Kidney epithelial cell (primary cell): ENCODE measurements around the gene FAAP20.

- RAMPAGE, long total RNA: no peak
- RRBS: no CpG with 5 or more reads among the region's 15 CpGs
Measured at GRCh38 chr1:1990173-1990956, 13.2 kb downstream of the CFAP74 start.

- RAMPAGE, long total RNA: no peak
- RRBS: no CpG with 5 or more reads among the region's 56 CpGs
Measured at GRCh38 chr1:2074322-2075544, 24.5 kb downstream of the PRKCZ start.

DNA sequence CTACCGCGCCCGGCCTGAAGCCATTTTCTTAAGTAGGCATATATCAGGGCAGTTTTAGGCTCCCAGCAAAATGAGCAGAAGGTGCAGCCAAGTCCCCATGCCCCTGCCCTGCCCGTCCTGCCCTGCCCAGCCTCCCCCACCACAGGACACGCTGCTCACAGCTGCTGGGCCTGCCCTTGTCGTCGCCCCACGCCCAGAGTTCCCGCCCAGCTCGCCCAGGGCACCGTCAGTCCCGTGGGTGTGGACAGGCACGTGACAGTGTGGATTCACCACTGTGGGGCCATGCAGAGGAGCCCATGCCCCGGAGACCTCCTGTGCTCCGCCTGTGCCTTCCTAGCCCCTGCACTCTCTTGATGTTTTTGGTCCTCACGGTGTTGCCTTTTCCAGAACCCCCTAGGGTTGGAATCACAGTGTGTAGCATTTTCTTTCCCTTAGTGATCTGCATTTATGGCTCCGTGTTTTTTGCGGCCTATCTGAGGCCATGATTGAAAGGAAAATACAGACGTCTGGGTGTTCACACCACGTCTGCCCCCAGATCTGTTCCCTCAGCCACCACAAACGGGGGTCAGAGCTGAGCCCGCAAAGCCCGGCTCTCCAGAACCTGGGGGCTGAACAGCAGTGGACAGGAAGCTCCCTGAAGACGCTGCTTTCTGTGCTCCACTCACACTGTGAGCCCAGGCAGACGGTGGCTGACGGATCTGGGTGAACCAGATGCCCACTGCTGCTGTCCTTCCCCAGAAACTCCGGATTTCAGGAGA is 6.8 kb downstream of the FAAP20 start:
- RAMPAGE, long total RNA: no peak
- RRBS: 91% methylated on average over 1 of the region's 27 CpGs

GRCh38 chr1:2194574-2195573 is at the start of gene FAAP20:
FAAP20 (minus strand) TSS chr1:2194772.
- RAMPAGE, long total RNA: no peak
- RRBS: 1% methylated on average over 20 of the region's 75 CpGs

GRCh38 chr1:2229818-2230016 is 1.6 kb downstream of the SKI start:
- RAMPAGE, long total RNA: no peak
- RRBS: no CpG with 5 or more reads among the region's 8 CpGs

DNA sequence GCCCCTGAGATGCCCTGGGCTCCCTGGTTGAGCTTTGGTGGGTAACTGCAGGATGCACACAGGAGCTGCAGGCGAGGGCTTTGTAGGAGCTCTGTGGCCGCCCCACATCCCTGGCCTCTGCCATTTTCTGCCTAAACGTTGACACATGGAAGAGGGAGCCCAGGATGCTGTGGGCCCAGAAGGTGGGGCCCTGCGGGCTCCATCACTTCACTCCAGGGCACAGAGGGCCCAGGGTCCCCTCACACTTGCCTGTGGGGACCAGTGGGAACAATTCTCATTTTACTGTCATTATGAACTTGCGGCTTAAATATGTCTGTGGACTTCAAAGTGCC is 12.8 kb downstream of the SKI start:
- RAMPAGE, long total RNA: no peak
- RRBS: no CpG with 5 or more reads among the region's 5 CpGs

DNA sequence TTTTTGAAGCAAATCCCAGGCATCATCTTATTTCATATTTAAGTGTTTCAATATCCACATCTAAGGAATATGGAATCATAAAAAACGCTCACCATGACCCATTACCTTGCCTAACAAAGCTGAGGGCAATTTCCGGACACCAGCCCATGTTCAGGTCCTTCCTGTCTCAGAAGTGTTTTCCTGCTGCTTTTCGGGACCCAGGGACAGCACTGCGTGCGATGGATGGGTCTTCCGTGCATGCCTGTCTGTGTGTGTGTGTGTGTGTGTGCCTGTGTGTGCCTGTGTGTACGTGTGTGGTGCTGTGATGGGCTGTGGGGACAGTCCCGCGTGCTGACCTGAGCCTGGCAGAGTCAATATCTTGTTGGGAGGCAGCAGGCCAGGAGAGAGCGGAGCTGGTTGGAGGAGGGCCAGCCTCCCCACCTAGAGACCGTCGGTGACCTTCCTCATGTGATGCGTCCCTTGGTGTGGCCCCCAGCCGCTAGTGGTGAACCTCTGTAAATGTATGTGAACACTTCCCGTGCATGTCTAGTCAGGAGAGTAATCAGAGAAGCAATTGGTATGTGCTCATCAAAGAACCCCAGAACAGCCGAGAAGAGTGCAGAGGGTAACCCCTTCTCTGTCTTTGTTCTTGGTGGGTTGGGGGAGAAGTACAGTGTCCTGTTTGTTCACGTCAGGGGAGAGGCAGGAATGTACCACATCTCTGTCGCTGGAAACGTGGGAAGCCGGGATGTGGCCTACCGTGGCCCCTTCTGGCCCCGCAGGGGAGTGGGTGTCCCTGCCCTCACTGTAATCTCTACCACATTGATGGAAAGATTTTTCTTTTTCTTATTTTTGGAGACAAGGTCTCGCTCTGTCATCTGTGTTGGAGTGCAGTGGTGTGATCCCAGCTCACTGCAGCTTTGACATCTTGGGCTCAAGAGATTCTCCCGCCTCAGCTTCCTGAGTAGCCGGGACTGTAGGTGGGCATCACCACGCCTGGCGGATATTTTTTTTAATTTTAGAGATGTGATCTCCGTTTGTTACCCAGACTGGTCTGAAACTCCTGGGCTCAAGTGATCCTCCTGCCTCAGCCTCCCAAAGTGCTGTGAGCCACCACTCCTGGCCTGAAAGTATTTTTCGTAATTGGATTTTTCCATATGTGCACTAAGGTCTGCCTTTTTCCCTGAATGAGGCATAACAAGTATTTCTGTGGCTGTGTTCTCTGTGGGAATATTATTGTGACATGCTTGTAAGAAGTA is 14.0 kb downstream of the SKI start:
- RAMPAGE, long total RNA: no peak
- RRBS: no CpG with 5 or more reads among the region's 29 CpGs

DNA sequence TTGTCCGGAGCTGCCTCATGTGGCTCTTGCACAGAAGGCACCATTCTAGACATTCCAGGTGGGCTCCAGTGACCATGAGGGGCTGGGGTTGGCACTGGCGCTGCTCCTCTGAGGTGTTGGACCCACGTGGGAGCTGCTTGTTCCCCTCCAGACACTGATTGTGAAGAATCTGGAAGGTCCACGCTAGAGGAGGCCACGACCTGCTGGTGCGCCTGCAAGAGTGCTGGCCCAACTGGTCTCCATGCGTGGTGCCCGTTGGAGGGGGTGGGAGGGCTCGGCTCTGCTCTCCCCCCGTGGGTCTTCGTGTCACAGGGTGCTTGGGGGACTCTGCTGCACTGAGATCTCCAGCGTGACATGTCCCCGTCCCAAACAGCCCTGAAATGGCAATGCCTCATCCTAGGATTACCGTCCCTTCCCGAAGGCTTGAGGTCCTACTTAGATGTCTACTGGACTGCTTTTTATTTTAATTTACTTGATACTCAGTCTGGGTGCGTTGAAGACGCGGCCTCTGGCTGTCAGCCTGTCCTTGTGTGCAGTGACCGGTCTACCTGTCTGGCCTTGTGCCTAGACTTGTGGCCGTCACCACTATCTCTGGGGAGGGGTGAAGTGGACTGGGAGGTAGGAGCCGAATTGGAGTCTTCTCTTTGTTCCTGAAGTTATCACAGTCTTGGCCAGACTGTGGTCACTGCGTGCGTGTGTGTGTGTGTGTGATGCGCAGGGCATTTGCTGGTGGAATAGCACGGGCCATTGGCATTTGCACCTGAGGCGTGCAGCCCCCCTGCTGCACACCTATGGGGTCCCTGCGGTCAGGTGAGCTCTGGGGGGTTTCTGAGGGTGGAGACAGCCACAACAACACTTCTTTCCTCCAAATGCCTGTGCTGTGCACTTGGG is 26.2 kb downstream of the SKI start:
- RAMPAGE, long total RNA: no peak
- RRBS: no CpG with 5 or more reads among the region's 27 CpGs

- RAMPAGE, long total RNA: no peak
- RRBS: no CpG with 5 or more reads among the region's 27 CpGs
Measured at GRCh38 chr1:2277406-2277991, 49.4 kb downstream of the SKI start.

GRCh38 chr1:2300734-2301614 is 72.9 kb downstream of the SKI start:
- RAMPAGE, long total RNA: no peak
- RRBS: 52% methylated on average over 11 of the region's 42 CpGs

- RAMPAGE, long total RNA: no peak
- RRBS: no CpG with 5 or more reads among the region's 20 CpGs
Measured at GRCh38 chr1:2308776-2309331, 80.7 kb downstream of the SKI start.

DNA sequence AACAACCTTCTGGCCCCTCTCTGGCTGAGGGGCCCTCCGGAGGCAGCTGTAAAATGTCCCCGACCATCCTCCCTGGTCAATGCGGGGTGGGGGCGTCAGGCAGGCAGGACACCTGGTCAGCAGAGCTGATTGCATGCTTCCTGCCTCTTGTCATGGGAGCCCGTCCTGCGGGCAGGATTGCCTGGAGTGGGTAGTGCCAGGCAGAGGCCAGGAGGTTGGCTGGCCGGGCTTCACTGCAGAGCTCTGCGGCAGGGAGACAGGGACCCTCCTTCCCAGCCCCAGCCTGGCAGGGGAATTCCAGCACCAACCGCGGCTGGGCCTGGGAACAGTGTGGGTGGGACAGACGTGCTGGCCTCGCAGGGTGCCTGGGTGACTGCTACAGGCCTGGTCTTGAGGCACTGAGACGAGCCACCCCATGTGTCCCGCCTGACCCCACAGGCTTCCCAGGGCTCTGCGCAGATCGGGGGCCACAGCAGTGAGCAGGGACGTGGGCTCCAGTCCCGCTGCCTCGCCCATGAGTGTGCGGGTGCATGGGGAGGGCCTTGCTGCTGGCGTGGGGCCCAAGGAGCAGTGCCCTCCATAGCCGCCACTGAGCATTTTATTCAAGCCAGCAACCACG is 70.6 kb downstream of the MORN1 start:
- RAMPAGE, long total RNA: no peak
- RRBS: no CpG with 5 or more reads among the region's 23 CpGs

- RAMPAGE, long total RNA: no peak
- RRBS: 54% methylated on average over 10 of the region's 38 CpGs
Measured at GRCh38 chr1:2354781-2355619, 36.4 kb downstream of the MORN1 start.

DNA sequence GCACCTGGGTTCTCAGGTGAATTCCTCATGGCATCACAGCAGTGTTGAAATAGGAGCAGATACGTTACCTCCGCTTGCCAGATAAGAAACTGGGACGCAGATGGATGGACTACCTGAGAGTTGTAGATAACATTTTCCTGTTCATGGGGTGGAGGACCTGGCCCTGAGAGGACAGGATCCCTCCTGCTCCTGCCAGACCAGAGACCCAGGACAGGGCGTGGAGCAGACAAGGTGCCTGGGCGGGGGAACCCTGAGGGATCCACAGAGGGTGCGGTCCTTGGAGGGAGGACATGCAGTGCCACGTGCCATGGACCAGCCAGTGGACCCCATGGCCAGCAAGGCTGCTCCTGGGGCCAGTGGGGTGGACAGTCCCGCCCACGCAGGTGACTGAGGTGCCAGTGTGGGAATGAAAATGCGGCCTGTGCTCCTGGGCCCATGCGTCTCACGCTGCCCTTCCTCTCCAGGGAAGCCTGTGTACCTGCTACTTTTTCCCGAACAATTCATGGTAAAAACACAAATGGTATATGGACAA is 3.6 kb downstream of the RER1 start:
- RAMPAGE, long total RNA: no peak
- RRBS: no CpG with 5 or more reads among the region's 13 CpGs

DNA sequence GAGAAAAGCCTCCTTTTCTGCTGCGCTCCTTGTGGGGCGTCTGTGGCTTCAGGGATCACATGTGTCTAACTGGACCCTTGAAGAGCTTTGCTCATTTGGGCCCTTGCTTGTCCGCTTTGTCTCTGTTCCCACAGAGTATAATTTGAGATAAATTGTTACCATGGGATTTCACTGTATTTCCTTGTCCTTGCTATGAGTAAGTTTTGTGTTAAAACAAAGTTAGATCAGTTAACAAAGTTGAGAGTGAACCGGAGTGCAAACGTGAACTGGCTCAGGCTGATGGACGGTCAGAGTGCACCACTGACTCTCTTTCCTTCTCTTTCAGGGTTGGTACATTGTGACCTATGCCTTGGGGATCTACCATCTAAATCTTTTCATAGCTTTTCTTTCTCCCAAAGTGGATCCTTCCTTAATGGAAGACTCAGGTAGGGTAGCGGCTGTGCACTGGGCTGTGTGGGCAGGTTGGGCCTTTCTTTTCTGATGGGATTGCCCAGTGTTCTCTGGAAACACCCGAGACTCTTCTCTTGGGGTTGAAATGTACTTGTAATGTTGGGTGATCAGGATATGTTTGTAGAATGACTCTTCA is 7.5 kb downstream of the RER1 start:
- RAMPAGE, long total RNA: no peak
- RRBS: no CpG with 5 or more reads among the region's 8 CpGs

DNA sequence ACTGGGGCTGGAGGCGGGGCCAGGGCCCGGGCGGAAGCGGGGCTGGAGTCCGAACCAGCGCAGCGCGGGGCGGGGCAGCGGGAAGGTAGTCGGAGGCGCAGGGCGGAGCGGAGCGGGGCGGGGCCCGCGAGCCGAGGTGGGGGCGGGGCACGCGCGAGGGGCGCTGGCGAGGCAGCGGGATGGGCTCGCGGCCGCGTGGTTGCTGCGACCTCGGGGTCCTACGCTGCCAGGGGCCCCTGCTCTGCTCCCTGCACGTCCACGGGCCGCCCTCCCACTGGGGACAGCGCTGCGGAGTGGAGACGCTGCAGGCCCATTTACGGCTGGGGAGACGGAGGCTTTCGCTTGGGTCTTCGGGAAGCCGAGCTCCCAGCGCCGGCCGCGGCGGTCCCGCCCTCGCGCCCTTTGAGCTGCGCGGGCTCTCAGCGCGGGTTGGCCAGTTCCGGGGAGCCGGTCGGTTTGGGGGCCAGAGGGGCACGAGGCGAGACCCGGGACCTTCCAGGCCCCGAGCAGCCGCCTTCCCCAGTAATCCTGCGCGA is 340 bp upstream of the PEX10 start:
- RAMPAGE, long total RNA: no peak
- RRBS: 3% methylated on average over 20 of the region's 66 CpGs

- RAMPAGE, long total RNA: no peak
- RRBS: 26% methylated on average over 10 of the region's 25 CpGs
Measured at GRCh38 chr1:2504987-2505601, 21.3 kb downstream of the PANK4 start.

GRCh38 chr1:2520978-2521491 is 5.4 kb downstream of the PANK4 start:
- RAMPAGE, long total RNA: no peak
- RRBS: no CpG with 5 or more reads among the region's 29 CpGs

GRCh38 chr1:2523177-2524372 is 2.8 kb downstream of the PANK4 start:
- RAMPAGE, long total RNA: no peak
- RRBS: 77% methylated on average over 11 of the region's 39 CpGs

- RAMPAGE, long total RNA: no peak
- RRBS: no CpG with 5 or more reads among the region's 8 CpGs
Measured at GRCh38 chr1:2526863-2527097, 384 bp upstream of the PANK4 start.